Subcutaneous adipose tissue (tissue), 3 donors: ENCODE measurements around a stretch of chr3.

GRCh38 chr3:49266417-49267458 is 10.3 kb downstream of the C3orf62 start:
- PRO-cap, result no peak
- RAMPAGE, long total RNA, 3 experiments, result no peak in any of the 3 experiments

DNA sequence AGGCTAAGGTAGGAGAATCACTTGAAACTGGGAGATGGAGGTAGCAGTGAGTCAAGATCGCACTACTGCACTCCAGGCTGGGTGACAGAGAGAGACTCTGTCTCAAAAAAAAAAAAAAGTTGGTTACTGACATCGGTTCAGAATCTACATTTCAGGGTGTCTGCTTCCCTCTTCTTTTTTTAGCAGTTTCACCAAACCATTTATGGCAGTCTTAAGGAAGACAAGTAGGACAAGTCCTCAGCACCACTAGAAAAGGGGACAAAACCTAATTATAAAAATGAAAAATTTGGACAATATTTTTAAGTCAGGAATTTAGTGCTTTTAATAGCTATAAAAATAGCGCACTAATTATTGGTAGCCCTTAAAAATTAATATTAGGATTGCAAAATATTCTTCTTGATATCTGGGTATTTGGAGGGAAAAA is 3.4 kb upstream of the USP4 start:
- PRO-cap, result no peak
- RAMPAGE, long total RNA, 3 experiments, result no peak in any of the 3 experiments

DNA sequence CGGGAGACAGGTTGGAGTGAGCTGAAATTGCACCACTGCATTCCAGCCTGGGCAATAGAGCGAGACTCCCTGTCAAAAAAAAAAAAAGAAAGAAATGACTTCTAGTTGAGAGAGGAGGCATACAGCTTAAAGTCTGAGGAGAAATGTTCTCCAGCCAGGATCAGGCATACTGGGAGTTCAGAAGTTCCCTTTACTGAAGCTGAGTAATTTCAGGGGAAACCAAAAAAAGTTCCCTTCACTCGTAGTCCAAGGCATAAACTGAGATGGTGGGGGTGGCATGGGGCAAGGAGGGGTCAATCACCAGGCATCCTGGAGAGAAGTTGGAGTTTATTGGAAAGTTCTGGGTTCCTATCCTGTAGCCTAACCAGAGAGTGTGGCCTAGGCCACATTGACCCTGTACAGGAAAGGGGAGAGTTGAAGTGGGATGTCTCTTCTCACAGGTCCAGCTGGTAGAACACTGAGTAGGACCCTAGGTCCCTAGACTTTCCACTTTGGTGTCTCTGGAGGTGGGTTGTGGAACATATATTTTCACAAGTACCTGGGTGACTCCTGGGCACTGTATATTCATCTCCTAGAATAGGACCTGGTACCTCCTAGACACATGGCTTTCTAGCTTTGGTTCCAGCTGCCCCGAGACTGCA is 5.8 kb downstream of the GPX1 start:
- PRO-cap, result unidirectional peak, minus-strand start at position 171 of the sequence
- RAMPAGE, long total RNA, 3 experiments, result no peak in any of the 3 experiments

DNA sequence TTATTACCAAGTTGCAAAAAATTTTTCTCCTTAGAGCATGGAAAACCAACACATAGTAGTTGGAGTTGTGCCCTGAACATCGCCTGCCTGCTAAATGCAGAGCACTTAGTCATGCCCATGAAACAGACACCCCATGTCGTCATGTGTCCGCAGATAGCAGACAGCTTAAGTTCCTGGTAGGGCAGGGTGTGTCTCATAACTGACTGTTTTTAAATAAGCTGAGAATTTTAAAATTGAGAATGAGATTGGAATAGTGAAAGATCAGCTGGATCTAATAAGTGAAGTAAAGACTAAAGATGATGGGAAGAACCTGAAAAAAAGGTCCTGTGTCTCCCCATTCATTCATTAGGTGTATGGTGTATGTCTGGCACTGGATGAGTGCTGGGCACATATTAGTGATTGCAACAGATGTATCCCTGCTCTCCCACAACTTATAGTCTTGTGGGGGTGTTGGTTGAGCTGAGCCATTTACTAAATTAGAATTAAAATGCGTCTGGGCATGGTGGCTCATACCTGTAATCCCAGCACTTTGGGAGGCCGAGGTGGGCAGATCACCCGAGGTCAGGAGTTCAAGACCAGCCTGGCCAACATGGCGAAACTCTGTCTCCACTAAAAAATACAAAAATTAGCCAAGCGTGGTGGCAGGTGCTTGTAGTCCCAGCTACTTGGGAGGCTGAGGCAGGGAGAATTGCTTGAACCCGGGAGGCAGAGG is 31.1 kb downstream of the DAG1 start:
- PRO-cap, result bidirectional peak, plus-strand start at position 163 of the sequence, minus-strand start at position 96 of the sequence
- RAMPAGE, long total RNA, 3 experiments, result no peak in any of the 3 experiments

GRCh38 chr3:49671125-49671957 is 2.8 kb upstream of the APEH start:
- PRO-cap, result no peak
- RAMPAGE, long total RNA, 3 experiments, result no peak in any of the 3 experiments

- PRO-cap, result no peak
- RAMPAGE, long total RNA, 3 experiments, result no peak in any of the 3 experiments
Observed at GRCh38 chr3:49674924-49675397, 810 bp downstream of the APEH start.

DNA sequence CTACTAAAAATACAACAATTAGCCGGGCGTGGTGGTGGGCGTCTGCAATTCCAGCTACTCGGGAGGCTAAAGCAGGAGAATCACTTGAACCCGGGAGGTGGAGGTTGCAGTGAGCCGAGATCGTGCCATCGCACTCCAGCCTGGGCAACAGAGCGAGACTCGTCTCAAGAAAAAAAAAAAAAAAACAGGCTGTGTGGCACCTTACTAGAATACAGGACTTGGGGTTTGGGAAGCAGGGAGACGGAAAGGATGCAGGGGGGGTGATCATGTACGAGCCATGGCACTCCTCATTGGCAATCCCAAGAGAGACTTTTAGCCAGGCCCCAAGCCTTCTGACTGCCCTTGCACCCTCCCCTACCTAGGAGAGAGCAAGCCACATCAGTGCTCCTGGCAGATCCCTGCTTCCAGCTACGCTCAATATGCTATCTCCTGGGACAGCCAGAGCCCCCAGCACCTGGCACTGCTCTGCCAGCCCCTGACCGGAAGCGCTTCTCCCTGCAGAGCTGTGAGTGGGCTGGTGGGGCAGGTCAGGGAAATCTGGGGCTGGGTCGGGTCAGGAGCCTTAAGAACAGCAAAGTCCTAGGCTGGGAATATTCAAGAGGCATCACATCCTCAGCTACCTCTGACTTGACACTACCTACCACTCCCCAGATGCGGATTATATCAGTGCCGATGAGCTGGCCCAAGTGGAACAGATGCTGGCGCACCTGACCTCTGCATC is 825 bp upstream of the AMIGO3 start:
- PRO-cap, result no peak
- RAMPAGE, long total RNA, 3 experiments, result no peak in any of the 3 experiments

DNA sequence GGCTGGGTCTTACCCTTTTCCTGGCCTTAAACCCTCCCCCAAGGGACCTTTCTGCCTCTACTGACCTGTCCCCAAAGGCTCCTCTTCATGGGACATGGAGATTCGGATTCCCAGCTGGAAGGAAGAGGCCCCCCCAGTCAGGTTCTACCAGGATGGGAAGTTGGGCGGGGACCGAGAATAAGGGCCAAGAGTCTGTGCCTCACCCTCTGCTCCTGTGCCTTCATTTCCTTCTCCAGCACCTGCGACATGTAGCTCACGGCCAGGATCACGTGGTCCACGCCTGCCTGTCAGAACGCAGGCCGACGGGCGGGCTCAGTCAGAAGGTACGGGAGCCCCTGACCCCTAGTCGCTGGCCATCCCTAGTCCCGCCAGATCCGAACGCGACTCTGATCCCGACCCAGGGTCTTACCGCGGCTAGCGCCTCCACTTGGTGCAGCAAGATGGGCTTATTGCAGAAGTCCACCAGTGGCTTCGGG is 524 bp downstream of the GMPPB start:
- PRO-cap, result no peak
- RAMPAGE, long total RNA, 3 experiments, result no peak in any of the 3 experiments

DNA sequence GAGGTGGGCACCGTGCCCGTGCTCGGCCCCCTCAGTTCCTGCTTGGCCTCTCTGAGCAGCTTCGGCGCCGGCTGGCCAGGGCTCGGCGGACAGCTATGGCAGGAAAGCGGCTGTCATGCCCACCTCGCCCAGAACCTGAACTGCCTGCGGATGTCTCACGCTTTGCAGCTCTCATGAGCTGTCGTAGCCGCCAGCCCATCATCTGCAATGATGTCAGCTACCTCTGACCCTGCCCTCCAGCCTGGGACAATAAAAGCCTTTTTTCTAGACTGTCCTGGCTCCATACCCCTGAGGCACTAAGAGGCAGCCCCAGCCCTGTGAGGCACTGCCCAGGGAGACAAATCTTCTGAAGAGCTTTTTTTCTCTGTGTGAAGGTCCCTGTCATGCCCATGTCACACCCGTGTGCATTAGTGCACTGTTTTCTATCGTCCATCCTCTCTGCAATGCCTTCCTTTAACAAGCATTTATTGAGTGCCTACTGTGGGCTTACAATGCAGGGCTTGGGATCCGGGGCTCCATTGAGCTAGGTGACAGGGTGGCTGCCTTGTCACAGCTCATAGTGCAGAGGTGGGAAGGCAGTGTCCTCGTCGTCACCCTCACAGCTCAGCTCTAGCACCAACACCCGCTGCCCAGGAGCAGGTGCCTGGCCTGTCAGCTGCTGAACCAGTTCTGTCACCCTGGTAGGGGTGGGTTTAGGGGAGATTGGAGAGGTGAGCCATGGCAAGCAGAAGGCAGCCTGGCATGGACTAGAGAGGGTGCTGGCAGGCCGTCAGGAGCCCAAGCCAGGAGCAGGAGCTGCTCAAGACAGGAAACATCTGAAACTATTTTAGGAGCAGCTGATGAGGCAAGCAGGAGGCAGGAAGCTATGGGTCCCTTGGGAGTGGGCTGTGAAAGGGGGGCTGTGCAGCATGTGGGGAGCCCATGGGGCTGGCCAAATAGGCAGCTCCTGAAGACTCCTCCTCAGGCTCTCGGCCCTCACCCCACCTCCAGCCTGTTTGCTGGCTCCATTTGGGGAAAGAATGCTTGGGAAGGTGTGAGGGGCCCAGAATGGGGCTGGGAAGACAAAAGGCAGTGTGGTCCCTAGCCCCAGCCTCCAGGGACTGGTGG is 2.1 kb downstream of the INKA1 start:
- PRO-cap, result unidirectional peak, minus-strand start at position 137 of the sequence; bidirectional peak, plus-strand start at position 950 of the sequence, minus-strand start at position 817 of the sequence
- RAMPAGE, long total RNA, 3 experiments, result no peak in any of the 3 experiments

DNA sequence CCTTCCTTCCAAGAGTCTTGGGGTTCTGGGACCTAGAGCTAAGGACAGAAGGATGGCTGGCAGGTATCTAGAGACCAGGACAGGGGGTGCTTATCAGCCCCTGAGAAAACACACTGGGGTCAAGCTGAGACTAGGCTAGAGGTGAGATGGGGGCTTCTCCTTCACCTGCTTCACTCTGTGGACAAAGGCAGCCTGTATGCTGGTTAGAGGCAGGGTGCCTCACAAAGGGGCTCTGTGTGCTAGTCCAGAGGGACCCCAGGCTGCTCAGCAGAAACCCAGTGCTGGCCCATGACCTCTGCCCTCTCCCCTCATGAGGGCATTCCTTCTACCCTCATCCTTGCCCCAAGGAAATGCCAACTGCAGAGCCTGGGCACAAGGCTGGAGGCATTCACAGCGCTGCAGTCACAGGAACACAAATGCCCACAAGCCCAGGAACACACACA is 3.6 kb downstream of the INKA1 start:
- PRO-cap, result no peak
- RAMPAGE, long total RNA, 3 experiments, result no peak in any of the 3 experiments

- PRO-cap, result no peak
- RAMPAGE, long total RNA, 3 experiments, result no peak in any of the 3 experiments
Observed at GRCh38 chr3:50028801-50029352, 59.8 kb upstream of the RBM5 start.

DNA sequence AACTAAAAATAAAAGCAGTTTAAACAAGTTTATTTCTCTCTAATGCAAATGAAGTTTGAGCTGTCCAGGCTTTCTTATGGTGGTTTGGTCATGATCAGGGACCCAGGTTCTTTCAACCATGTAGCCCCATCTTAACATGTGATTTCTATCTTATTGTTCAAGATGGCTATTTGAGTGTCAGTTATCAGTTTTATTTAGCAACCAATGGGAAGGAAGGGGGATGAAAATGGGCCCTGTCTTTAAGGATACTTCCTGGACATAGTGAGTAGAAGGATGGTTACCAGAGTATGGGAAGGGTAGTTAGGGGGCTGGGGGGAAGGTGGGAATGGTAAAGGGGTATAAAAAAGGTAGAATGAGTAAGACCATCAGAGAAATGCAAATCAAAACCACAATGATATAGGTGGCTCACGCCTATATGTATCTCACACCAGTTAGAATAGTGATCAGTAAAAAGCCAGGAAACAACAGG is 58.1 kb upstream of the RBM5 start:
- PRO-cap, result no peak
- RAMPAGE, long total RNA, 3 experiments, result no peak in any of the 3 experiments

DNA sequence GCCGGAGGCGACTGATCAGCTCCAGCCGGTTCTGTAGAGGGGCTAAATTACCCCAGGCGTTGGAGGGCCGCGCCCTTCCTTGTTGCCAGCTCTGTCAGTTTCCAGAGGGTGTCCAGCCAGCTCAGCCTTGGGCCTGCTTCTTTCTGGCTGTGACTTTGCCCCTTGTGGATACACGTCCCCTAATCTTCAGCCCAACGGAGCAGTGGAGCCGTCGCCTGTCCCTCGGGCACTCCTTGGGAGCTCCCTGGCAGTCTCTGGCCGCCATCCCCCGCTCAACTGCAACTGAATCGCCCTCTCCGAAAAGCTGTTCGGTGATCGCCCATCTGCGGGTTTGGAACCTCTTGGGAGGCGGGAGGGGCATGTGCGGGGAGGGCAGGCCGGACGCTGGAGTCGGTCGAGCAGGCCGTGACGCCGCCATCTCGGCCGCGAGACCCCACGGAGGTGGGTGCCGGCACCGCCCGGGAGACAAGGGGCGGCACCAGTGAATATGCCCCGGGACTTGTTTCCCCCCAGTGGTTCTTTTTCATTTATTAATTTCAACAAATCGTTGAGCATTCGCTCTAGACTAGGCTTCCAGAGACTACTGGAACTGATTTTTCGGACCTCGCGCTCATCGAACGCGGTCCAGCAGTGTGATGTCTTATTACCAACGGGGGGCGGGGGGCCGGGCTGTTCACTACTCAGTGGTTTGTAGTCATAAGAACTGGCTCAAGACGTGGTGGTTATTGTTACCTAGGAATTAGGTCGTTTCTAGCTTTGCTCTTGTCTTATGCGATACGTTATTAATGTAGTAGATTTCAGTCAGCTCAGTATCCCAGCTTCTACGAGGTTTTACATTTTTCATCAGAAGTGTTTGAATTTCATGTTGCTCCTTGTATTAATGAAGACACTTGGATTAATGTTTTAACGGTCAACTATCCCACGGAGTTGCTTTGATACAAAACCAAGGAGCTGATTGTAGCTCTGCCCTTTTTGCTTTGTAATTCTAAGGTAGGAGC is 685 bp downstream of the RBM5 start:
- PRO-cap, result no peak
- RAMPAGE, long total RNA, 3 experiments, result no peak in any of the 3 experiments

GRCh38 chr3:50125840-50126812 is 29.0 kb upstream of the SEMA3F start:
- PRO-cap, result no peak
- RAMPAGE, long total RNA, 3 experiments, result no peak in any of the 3 experiments

- PRO-cap, result no peak
- RAMPAGE, long total RNA, 3 experiments, result no peak in any of the 3 experiments
Observed at GRCh38 chr3:50159504-50160102, 4.5 kb downstream of the SEMA3F start.

- PRO-cap, result no peak
- RAMPAGE, long total RNA, 3 experiments, result no peak in any of the 3 experiments
Observed at GRCh38 chr3:50161383-50161894, 6.3 kb downstream of the SEMA3F start.

DNA sequence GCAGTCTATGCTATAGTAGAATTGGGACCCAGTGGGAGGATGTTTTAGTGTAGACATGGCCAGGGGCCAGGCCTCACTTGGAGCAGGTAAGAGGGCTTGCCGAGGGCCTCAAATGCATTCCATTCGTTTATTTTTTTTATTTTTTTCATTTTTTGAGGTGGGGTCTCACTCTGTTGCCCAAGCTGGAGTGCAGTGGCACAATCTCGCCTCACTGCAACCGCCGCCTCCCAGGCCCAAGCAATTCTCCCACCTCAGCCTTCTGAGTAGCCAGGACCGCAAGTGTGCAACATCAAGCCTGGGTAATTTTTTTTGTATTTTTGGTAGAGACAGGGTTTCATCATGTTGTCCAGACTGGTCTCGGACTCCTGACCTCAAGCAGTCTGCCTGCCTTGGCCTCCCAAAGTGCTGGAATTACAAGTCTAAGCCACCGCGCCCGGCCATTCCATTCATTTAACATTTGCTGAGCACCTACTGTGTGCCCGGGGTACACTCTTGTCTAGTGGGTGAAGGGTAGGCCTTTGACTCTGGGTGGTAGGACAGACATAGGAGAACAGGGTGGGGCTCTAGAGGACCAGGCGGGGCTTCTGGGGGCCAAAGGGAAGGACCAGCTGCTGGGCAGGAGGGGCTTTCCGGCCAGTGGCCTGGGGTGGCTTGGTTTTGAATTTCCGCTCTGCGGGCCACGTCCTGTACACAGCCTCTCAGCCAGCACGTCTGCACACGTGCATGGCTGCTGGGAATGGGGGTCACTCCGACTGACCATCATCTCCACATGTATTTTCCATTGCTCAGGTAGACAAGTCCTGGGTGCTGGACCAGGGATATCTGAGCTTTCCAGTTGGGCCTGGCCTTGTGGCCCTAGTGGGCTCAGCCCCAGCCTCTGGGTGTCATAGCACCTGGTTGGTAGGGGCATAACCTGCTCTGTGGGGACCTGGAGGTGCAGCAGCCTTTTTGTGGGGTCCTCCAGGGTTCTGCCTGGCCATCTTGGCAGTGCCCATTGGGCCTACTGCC is 2.4 kb downstream of the SLC38A3 start:
- PRO-cap, result no peak
- RAMPAGE, long total RNA, 3 experiments, result no peak in any of the 3 experiments

GRCh38 chr3:50220978-50221674 is 14.9 kb upstream of the GNAI2 start:
- PRO-cap, result no peak
- RAMPAGE, long total RNA, 3 experiments, result no peak in any of the 3 experiments

DNA sequence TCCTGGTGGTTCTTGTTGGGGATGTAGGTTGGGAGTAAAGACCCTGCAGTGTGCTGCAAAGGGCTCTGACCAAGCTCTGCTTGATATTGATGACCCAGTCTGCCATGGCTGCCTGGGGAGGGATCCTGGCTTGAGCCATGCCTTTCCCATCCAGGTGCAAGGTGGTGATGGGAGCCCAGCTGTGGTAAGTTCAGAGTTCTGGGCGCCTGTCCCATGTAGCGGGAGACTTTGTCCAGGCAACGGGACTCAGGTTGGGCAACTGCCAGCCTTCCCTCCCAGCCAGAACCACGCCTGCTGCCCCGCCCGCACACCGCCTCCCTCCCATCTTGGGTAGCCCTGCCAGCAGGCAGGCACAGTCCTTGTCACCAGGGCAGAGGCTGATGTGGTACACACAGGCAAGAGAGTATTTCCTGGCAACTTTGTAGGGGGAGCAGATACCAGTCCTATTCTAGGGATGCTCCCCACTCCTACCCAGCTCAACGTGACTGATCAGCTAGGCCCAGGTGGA is 2.7 kb downstream of the GNAI2 start:
- PRO-cap, result bidirectional peak, plus-strand start at position 362 of the sequence, minus-strand start at position 192 of the sequence
- RAMPAGE, long total RNA, 3 experiments, result no peak in any of the 3 experiments

DNA sequence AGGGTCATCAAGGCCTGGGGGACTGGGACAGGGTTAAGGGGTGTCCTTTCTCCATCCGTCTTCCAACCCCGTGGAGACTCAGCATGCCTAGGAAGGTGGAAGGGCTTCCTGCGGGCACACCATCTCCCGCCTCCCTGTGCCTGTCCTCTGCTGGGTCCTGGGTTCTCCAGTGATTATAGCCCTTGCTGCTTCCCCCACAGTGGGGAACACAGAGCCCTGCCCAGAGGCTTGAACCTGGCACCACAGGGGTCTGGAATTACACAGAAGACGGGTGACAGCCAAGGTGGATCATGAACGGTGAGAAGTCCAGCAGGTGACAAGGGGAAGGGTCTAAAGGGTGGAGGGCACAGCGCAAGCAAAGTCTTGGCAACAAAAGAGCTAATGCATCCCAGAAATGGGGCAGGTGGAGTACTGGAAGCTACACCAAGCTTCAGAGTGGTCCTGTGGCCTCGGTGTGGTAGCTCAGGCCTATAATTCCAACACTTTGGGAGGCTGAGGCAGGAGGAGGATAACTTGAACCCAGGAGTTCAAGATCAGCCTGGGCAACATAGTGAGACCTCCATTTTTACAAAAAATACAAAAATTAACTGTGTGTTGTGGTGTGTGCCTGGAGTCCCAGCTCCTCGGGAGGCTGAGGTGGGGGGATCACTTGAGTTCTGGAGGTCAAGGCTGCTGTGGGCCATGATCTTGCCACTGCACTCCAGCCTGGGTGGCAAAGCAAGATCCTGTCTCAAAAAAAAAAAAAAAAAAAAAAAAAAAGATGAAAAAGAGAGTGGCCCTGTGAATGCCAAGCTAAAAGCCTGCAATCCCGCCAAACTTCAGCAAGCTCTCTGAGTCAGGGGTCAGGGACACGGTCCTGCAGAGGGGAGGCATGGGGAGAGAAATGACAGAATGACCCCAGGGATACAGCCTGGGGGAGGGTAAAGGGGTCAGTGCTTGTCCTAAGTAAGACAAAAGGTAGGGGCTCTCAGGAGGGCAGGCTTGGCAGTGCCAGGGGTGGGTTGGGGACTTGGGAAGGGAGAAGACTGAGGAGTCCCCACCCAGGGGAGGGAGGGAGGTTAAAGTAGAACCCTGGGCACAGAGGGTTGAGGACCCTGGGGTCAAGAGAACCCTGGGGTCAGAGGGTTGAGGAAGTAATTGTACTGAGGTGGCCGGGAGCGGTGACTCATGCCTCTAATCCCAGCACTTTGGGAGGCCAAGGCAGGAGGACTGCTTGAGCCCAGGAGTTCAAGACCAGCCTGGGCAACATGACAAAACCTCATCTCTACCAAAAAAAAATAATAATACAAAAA is 5.7 kb upstream of the SEMA3B start:
- PRO-cap, result no peak
- RAMPAGE, long total RNA, 3 experiments, result no peak in any of the 3 experiments